Penis (tissue), 1 donor: ENCODE results near the gene HCAR1.

DNA sequence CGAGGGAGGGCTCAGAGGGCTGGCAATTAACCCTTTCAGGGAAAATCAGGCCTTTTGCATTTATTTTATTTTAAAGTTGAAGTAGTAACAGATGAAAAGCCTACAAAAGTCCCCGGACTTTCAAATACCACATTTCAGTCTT lies 9.4 kb upstream of the KDM2B start:
- PRO-cap, result bidirectional peak, plus-strand start at position 73 of the sequence, minus-strand start outside the sequence

GRCh38 chr12:121610493-121610998 lies 29.7 kb upstream of the KDM2B start:
- PRO-cap, result no peak

DNA sequence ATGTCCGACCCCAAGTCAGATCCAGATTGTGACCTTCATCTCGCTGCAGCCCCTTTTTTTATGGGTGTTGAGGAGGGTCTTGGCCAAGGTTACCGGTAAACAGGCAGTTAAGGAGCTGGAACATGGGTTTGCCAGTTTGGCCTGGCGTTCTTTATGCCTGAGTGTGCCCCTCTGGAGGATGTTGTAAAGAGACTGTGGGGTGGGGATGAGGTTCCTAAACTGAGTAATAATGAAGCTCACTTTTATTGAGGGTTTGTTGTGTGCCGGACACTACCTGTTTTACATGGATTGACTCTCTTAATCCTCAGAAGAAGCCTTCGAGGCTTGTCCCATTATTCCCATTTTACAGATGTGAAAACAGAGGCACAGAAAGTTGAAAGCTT lies 31.3 kb downstream of the MORN3 start:
- PRO-cap, result no peak

DNA sequence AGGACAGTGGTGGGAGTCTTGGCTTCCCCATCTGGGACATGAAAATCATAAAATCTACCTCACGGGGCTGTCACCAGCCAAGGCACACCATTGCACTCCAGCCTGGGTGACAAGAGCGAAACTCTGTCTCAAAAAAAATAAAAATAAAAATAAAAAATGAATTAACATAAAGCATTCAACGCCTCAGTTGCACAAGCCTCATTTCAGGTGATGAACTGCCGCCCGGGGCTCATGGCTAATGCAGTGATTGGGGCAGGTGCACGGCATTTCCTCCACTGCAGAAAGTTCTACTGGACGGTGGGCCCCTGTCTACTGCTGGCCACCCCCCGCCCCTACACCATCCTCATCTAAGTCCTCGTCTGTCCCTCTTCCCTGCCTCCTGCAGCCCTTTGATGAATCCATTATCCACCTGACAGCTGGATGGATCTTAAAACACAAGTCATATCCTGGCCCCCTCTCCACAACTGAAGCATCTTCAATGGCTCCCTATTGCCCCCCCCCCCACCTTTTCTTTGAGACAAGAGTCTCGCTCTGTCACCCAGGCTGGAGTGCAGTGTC lies 10.6 kb downstream of the RHOF start:
- PRO-cap, result no peak

DNA sequence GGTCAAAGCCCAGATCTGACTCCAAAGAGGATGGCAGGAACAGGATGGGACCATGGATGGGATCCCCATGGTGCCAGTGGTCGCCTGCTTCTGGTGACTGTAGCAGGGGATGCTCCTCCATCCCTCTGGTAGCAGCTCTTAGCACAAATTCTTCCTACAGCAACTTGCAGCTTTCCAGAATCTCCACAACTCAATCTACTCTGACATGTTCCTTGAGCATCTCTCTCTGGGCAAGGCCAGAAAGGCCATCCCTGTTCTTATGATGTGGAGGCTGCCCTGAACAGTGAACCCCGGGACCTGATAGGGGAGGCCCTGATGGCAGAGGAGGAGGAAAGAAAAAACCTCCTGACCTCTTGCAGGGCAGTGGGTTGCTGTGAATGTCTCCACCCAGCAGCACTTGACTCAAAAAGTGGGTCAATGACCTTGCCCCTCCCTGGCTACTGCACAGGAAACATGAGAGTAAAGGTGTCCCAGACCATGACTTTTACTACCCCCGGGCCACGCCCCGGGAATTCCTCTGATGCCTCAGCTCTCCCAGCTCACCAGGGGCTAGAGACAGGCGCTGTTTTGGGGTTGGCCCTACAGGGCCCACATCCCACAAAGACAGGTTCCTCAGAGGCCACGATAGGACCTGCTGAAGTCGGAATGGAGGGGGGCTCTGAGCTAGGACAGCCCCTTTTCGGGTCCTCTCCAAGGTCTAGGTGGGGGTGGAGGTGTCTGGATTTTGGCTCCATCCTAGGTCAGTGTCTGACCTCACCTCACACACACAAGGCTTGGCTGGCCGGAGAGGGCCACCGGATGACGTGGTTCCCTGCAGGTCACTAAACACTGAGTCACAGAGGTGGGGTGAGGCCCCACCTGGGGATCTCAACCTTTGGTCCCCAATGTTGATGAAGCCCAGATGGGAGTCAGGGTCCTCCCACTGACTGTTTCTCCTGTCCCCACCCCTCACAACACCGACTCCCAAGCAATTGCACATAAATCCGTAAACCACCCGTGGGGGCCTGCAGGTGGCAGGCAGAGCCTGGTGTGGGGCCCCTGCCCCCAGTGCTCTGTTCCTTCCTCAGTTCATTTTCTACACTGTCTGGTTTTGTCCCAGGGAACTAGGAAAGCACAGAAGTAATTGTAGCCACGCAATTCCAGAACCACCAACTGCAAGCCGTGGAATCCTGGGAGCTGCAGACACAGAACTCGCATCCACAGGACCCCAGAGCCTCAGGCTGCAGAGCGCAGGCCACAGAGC lies 1.6 kb downstream of the RHOF start:
- PRO-cap, result no peak

DNA sequence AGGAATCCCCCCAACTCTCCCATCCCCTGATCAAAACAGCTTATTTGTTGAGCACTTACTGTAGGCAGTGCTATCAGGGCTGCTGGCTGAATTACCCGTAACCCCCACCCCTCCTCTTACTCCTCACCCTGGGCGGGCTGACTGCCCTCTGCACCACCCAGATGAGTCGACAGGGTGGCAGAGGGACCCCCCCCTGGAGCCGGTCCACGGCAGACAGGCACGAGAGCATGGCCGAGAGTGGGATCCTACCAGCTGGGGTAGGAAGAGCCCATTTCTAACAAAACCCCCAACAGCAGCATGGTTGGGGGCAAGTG lies 1.1 kb upstream of the RHOF start:
- PRO-cap, result no peak

DNA sequence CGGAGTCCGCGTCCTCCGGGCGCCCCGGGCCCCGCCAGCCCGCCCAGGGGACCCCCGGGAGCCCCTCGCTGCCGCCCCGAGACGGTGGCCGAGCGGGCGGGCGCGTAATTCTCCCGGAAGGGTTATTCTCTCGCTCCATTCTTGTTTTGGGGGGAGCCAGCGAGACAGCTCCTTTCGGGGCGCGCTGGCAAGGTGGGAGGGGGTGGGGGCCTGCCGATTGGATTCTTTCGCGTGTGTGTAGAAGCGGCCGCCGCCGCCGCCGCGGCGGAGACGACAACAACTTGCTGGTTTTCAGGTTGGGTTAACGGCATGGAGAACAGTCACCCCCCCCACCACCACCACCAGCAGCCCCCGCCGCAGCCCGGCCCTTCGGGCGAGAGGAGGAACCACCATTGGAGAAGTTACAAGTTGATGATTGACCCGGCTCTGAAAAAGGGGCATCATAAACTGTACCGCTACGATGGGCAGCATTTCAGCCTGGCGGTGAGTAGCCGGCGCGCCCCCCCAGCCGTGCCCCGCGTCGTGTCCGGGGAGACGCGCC lies 690 bp downstream of the SETD1B start:
- PRO-cap, result no peak

GRCh38 chr12:121812352-121812925 lies 8.6 kb downstream of the SETD1B start:
- PRO-cap, result bidirectional peak, plus-strand start at chr12:121812605, minus-strand start at chr12:121812507

DNA sequence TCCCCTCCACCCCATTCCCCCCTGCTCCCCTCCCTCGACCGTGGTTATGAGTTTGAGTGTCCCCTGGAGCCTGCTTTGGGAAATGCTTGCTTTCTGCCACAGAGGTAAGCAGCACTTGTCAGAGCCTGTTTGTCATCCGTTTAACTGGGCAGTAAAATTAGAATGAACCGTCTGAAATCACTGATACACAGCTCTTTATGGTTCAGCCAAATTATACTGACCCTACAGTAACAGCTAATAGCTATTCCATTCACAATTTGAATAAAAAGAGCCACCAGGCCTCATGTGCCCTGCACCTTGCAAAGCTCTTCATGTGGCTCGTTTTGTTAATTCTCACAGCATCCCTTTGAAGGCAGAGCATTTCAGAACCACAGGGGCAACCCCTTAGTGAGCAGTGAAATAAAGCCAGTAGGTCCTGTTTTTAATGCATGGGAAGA lies 12.5 kb downstream of the SETD1B start:
- PRO-cap, result no peak

DNA sequence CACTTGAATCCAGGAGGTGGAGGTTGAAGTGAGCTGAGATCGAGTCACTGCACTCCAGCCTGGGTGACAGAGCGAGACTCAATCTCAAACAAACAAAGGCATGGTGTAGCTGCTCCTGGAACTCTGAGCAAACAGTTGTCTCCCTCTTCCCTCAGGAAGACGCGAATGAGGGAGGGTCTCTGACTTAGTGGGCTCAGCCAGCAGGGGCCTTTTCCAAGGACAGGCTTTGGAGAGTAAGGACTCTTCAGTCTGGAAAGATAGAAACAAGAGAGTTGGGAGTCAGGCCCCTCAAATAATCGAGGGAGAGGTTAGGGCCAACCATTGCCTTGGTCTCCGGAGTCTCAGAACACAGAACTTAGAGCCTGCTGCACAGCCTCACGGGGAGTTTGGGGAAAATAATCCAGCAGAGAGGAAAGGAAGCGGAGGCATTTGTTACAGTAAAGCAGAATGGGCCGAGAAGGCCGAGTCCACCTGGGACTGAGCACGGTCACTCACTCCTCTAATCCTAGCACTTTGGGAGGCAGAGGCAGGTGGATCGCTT lies 37.4 kb downstream of the IL31 start:
- PRO-cap, result no peak

- PRO-cap, result no peak
Measured at GRCh38 chr12:122730274-122731471, at the start of gene HCAR1. TSS of gene HCAR1 (minus strand) at chr12:122730844.

DNA sequence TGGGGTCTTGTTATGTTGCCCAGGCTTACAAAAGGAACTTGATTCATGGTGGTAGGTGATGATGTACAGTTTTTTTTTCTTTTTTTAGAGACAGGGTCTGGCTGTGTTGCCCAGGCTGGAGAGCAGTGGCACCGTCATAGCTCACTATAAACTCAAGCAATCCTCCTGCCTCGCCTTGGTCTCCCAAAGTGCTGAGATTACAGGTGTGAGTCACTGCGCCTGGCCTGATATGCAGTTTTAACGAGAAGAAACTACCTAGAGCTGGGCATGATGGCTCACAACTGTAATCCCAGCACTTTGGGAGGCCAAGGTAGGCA lies 12.9 kb upstream of the VPS37B start:
- PRO-cap, result no peak

GRCh38 chr12:122998256-122998515 lies 17.7 kb downstream of the ARL6IP4 start:
- PRO-cap, result no peak

GRCh38 chr12:123071860-123072252 lies 79.0 kb downstream of the PITPNM2 start:
- PRO-cap, result no peak

GRCh38 chr12:123131375-123132486 lies 19.2 kb downstream of the PITPNM2 start:
- PRO-cap, result unidirectional peak, minus-strand start at chr12:123132060

DNA sequence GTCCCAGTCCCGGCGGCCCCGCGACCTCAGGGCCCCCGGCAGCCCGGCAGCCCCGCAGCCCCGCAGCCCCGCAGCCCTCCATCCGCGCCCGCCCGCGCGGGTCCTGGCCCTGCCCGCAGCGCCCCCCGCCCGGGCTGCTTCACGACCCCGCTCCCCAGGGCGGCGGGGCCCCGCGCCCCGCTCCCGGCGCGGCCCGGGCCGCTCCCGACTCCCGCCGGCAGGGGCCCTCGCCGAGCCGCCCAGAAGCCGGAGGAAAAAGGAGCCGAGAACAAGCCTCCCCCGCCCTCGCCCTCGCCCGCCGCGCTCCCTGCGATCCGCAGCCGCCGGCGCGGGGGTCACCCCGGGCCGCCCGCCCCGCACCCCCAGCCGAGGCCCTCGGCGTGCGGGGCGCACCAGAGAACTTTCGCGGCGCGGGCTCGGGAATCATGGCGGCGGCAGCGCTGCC lies 642 bp downstream of the CDK2AP1 start:
- PRO-cap, result bidirectional peak, plus-strand start at position 242 of the sequence, minus-strand start at position 210 of the sequence

GRCh38 chr12:123389605-123390504 lies 5.9 kb downstream of the KMT5A start:
- PRO-cap, result bidirectional peak, plus-strand start at chr12:123390084, minus-strand start at chr12:123389868; bidirectional peak, plus-strand start at chr12:123390440, minus-strand start at chr12:123390177

DNA sequence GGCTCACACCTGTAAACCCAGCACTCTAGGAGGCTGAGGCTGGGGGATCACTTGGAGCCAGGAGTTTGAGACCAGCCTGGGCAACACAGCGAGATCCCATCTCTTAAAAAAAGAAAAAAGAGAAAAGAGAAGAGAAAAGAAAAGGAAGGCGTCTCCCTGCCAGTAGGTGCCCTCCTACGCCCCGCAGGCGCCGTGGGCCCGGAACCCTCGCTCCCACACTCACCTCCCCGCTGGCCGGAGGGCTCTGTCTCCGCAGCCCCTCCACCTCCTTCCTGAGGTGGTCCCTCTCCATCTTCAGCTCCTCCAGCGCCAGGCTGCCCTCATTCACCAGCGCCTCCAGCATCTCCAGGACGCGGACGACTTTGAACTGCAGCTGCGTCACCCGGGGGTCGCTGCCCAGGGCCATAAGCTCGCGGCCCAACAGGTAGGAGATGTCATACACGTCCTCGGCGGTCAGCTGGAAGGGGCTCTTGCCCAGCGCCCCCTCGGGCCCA lies 578 bp downstream of the RILPL2 start:
- PRO-cap, result no peak

DNA sequence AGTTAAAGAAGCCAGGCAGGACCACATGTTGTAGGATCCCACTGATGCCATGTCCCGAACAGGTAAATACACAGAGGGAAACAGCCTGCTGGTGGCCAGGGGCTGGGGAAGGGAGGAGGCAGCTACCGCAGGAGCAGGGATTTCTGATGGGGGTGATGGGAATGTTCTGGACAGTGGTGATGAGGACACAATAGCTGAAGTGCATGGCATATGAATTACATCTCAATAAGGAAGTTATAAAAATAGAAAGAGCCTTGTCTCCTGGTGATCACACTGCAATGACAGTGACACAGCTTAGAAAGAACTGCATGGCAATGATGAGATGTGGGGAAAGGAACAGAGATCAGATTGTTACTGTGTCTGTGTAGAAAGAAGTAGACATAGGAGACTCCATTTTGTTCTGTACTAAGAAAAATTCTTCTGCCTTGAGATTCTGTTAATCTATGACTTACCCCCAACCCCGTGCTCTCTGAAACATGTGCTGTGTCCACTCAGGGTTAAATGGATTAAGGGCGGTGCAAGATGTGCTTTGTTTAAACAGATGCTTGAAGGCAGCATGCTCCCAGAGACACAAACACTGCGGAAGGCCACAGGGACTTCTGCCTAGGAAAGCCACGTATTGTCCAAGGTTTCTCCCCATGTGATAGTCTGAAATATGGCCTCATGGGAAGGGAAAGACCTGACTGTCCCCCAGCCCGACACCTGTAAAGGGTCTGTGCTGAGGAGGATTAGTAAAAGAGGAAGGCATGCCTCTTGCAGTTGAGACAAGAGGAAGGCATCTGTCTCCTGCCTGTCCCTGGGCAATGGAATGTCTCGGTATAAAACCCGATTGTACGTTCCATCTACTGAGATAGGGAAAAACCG lies 34.6 kb downstream of the SNRNP35 start:
- PRO-cap, result no peak

GRCh38 chr12:123494020-123494821 lies 36.3 kb downstream of the SNRNP35 start:
- PRO-cap, result no peak